GM12892 (cell line): ENCODE measurements around the genes OR6C6, OR6C1, OR6C70 and CD63.

- RRBS: no CpG with 5 or more reads among the region's 15 CpGs
These were observed 24.3 kb downstream of the HOXC4 start for GRCh38 chr12:54077790-54078519.

DNA sequence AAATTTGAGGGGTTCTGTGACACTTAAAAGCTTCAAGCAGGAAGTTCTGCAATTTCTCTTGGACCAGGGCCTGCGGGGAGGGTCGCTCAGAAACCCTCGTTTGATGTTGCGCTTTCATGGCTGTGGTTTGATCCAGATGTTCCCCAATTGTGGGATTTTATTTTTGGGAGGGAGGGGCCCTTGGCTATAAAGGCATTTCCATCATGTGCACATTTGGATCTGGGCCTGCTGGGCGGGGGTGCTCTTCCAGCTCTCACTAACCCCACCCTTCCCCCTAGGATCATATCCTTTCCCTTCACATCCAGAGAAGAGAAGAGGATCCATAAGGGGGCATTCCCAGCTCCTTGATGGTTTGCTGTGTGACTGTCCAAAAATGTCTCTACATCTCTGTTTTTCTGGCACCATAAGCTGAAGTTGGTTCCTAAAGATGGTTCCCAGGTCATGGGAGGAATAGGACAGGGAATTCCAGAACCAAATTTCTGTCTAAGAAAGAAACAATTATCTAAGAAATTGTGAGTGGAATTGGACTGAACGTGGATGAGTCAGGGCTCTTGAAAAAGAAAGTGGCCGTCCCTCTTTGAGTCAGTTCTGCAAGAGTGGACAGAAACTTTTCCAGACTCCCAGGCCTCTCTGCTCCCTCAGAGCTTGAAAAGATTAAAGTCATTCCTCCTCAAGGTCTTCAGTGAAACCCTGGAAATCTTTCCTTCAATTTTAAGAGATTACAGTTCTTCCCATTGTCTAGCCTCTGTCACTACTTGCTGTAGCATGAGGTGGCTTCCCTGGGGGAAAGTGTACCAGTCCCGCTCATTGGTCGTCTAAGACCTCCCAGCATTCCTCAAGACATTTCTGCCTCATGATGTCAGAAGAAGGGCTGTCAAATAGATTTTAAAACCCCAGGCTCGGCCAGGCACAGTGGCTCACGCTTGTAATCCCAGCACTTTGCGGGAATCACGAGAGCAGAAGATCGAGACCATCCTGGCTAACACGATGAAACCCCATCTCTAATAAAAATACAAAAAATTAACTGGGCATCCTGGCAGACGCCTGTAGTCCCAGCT, 47.0 kb downstream of the SMUG1 start:
- RRBS: no CpG with 5 or more reads among the region's 16 CpGs

GRCh38 chr12:54352671-54353448, 11.4 kb downstream of the GPR84 start:
- RRBS: no CpG with 5 or more reads among the region's 2 CpGs

GRCh38 chr12:54368331-54369224, 4.3 kb upstream of the GPR84 start:
- RRBS: no CpG with 5 or more reads among the region's 23 CpGs

GRCh38 chr12:54394546-54395529, 10.3 kb upstream of the ZNF385A start:
- RRBS: no CpG with 5 or more reads among the region's 4 CpGs

GRCh38 chr12:54397770-54398766, 13.5 kb upstream of the ZNF385A start:
- RRBS: no CpG with 5 or more reads among the region's 11 CpGs

- RRBS: no CpG with 5 or more reads among the region's 15 CpGs
These were observed 16.9 kb upstream of the ZNF385A start for GRCh38 chr12:54401350-54401958.

DNA sequence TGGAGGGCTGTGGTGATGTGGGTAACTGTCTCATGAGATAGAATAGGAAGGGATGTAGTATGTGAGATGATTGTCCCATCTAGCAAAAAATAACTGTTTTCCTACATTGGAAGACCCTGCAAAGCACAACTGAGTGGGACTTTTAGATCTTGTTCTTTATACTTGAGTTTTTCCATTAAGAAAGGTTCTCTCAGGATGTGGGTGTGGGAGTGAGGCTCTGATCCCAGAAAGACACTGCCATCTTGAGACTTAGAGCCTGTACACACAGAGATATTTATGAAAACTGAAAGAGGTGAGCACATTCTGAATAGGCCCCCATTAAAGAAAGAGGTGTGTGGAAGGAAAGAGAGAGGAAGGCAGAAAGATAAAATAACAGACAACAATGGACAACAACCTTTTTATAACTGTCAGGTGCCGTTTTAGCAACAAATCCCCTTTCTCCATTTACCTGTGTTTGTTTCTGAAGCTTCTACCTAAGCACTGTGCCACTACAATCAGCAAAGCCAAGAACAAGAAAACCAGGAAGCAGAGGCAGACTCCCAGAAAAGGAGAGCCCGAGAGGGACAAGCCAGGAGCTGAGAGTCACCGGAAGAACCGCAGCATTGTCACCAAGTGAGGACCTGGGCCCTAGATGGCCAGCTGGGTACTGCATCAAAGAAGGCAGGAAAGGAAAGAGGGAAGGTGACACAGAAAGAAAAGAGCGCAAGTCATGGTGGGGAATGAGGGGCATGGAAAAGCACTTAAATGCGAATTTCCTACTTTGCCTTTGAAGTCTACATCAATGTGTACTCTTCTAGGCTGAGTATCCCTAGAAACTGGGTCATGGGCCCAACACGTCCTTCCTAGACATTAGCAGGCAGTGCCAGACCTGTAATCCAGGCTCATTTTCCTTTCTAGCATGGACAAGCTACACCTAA, 25.6 kb downstream of the NCKAP1L start:
- RRBS: no CpG with 5 or more reads among the region's 7 CpGs

DNA sequence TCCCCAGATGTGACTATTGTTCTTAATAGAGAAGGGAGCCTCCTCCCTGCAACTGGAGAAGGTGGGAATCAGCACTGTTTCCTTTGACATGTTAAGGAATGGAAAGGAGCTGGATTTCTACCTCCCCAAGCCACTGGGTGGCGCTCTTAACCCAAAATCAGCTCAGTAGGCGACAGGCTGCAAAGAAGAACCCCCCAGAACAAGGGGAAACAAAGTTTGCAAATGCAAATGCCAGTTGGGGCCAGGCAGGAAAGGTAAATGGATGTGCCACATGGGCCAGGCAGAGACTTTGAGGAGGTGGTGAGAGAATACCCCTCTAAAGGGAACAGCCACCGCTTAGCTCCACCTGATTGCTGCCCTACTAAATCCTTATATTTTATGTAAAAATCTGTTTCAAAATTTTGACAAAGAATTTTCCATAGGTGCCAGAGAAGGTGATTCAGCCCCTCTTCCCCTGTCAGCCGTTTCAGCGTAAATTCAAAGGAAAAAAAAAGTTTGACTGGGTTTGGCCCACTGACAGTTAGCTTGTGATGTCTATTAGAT, 22.2 kb upstream of the PDE1B start:
- RRBS: no CpG with 5 or more reads among the region's 5 CpGs

DNA sequence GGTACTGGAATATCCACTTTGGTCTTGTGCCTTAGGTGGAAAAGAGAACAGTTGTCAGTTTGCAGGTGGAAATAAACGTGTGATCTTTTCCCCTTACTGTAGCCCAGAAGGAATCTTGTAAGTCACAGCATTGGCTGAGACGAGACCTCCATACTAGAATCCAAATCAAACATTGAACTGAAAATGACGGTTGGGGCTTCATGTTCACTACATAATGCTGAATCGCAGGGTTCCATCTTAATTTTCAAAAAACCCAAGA, 1.7 kb downstream of the TESPA1 start:
- RRBS: no CpG with 5 or more reads among the region's 4 CpGs

- RRBS: no CpG with 5 or more reads among the region's 3 CpGs
These were observed at the start of gene OR6C6 for GRCh38 chr12:55296304-55296850. TSS of gene OR6C6 (minus strand) at chr12:55296569.

GRCh38 chr12:55314174-55314608, at the start of gene OR6C1:
TSS of gene OR6C1 (plus strand) at chr12:55314343.
- RRBS: no CpG with 5 or more reads among the region's 2 CpGs

DNA sequence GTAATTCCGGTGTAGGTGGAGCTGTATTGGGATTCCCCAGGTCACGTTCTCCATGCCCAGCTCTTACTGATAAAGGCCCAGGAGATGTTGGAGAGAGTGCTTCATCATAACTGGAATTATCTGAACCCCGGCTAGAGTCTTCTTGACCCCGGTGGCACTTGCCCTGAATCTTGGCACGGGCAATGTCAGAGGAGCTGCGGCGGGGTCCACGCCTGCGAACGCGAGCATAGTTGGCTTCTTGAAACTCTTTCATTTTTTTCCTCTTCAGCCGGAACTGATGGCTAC, 11.6 kb downstream of the OR6C65 start:
- RRBS: no CpG with 5 or more reads among the region's 12 CpGs

- RRBS: no CpG with 5 or more reads among the region's 2 CpGs
These were observed at the start of gene OR6C70 for GRCh38 chr12:55469879-55470438. TSS of gene OR6C70 (minus strand) at chr12:55470138.

GRCh38 chr12:55646078-55646889, 9.6 kb downstream of the OR10P1 start:
- RRBS: no CpG with 5 or more reads among the region's 41 CpGs

GRCh38 chr12:55694744-55695313, 12.9 kb downstream of the ITGA7 start:
- RRBS: no CpG with 5 or more reads among the region's 7 CpGs

DNA sequence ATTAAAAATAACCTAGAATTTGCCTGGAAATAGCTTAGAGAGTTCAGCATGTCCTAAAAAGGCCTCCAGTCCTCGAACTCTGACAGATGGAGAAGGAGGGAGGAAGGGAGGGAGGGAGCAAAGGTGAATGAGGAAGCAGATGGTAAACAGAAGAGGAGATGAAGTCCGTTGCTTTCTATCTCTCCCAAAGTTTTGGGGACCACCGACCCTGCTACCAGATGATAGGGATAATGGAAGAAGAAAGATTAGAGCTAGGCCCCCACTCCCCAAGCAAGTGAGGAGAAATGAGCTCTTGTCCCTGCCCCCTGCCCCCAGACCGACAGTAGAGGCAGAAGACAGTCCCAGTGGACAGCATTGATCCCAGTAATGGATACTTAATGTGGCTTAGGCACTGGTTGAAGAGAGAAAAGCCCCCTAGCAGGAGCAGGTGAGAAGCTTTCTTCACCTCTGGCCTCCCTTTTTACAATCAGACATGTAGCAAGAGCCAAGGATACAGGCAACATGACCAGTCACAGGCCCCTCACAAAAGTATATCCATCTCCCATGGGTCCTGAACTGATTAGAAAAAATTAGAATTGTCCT, 1.5 kb downstream of the ITGA7 start:
- RRBS: no CpG with 5 or more reads among the region's 4 CpGs

DNA sequence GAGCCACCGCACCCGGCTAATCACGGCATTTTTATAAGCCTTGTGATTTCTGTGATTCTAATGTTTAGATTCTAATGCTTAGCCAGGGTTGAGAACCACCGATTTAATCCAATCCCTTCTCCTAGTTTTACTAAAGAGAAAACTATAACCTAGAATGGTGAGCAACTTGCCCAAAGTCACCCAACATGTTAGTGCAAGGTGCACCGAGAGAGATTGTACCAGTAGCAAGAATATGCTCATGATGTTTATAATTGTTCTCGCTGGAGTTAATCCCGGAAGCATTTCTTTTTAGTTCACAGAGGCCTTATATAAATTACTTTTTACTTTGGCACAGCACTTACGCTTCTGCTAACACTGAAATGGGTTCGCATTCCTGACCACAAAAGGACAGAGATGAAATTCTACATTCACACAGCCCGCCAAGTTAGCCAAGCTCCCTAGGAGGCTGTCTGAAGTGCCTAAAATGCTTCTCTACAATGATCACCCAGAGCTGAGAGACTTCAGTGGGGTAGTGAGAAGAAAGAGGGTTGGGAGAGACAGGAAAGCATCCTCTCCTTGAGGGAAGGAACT, 620 bp upstream of the BLOC1S1 start:
- RRBS: no CpG with 5 or more reads among the region's 10 CpGs

GRCh38 chr12:55728908-55729974, at the start of gene CD63:
TSS of gene CD63 (minus strand) at chr12:55729009.
- RRBS: 1% methylated on average over 23 of the region's 70 CpGs

DNA sequence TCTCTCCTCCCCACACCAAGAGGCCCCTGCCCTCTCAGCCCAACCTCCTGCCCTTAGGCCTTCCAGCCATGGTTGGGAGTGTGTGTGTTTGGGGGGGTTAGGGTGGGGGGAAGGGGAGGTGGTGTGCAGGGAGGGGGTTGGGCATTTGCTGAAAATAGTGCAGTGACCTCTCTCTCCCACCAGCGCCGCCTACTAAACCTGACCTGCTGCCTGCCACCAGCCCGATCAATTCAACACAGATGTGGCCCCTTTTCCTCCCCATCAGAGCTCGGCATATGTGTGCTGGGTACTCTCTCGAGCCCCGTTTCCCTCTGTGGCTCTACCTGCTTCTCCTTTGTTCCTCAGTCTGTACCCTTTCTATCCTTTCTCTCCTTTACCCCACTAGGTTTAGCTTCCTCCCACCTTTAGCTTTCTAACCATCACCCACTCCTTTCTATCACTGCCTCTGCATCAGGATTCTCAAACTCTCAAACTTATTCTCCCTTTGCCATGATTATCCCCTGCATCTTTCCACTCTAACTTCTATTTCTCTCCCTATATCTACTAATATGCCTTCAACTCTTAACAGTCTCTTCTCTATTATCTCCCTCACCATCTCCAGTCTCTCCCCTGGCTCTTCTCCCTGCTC, 3.1 kb downstream of the GDF11 start:
- RRBS: no CpG with 5 or more reads among the region's 6 CpGs